Metastatic Breast Carcinoma in the Brain (tissue), 10 donors: ENCODE data around the genes TAP2, PSMB8, RING1, B3GALT4 and NUDT3.

DNA sequence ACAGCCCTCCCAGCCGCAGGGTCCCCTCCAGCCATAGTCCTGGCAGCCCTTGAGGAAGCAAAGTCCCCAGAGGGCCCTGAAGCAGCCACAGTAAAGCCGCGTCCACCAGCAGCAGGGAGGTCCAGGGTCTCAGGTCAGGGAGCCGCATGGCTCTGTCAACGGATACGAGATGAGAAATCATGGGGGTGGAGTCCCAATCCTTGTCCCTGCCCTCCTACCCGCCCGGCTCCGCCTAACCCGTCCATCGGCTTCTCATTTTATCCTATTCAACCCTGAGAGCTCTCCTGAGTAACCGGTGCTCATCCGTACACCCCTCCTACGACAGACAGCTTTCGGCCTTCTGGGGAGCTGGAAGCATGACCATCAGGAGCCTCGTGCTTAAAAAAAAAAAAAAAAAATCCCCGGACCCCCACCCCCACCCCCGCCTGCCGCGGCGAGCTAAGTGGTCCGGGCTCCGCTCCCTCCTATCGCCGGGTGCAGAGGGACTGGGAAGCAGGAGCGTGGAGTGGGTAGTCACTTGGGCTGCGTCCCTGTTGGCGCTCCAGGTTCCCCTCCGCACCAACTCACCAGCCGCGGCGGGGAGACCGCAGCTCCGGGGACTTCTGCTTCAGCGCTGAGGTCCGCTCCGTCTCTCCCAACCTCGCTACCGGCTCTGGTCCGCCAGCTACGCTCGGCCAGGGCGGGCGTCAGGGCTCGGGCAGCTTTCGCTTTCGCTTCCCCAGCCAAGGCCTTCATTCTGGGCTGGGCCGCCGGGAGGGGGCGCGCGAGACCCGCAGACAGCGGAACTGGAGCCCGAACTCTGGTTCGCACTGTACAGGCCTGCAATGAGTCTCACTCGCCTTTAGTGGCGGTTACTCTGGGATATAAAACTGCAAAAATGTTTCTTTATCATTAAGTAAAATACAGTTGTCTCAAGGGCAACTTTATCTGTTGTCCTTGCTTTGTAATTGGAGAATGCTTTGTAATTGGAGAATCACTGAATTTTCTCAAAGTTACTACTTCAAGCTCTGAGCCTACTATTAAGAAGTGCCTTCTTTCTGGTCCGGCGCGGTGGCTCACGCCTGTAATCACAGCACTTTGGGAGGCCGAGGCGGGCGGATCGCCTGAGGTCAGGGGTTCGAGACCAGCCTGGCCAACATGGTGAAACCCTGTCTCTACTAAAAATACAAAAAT is at the start of gene TAP2:
Gene TAP2 (minus strand): TSS at position 654 of the 1,173 bp plus-strand sequence.
- PRO-cap, 10 experiments: peak in 10 of 10 experiments; most common plus-strand start position 260 of the sequence (in 4); most common minus-strand start position 654 of the sequence (in 7)

GRCh38 chr6:32842083-32842282 is 1.9 kb downstream of the PSMB8 start:
- PRO-cap, 10 experiments: no peak in any of the 10 experiments

DNA sequence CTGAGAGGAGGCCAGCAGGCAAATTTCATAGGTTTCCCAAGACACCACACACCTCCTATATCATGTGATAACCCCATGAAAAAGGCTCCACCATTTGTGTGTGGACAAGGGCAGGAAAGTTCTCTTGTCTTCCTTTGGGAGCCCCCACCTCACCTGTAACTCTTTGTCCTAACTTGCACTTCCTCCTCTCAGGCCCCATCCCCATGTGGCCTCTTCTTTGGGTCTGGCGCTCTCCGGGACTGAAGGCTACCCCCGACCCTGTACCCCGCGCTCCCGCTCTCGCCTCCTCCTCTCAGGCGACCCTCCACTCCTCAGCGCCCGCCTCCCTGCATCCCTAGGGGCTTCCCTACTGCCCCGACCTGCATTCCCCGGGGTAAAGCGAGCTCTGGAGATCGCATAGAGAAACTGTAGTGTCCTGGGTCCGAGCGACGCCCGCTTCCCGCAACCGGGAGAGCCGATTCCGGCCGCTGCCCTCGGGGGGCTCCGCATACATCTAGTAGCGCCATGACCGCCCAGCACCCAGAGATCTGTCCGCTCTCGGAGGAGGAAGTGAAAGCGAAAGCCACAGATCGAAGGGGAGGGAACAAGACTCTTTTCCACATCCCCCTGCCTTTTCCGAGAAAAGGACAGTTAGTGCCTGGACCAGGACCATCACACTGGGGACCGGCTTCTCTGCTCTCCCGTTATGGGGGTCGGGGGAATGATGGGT is at the start of gene PSMB8:
Gene PSMB8 (minus strand): TSS at position 557 of the 709 bp plus-strand sequence.
- PRO-cap, 10 experiments: peak in 9 of 10 experiments; most common plus-strand start position 629 of the sequence (in 8); most common minus-strand start position 529 of the sequence (in 9)

DNA sequence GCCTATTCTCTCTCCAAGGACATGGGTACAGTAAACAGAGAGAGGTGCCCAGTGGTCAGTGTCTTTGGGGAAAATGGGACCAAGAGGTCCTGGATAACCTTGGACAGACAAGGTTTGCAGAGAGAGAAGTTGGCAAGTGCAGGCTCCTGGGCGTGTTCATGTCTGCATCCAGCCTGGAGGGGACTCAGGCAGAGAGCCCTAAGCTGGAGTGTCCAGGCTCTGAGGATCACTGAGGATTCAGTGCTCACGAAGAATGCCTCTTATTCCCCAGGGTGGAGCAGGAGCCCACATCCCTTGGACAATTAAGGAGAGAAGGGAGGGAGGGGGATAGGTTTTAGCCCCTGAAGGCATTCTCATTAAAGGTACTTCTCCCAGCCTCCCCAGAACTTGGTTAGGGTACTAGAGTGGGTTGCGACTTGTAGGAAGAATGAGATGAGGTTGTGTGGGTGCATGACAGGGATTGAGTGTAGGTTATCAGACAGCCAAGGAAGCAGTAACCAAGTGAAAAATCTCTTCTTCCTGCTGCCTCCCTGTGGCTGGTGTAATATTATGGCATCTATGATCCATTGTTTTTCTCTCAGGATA is 623 bp downstream of the HLA-DPB1 start:
- PRO-cap, 10 experiments: no peak in any of the 10 experiments

GRCh38 chr6:33208312-33209066 is at the start of gene RING1:
RING1 (plus strand) TSS chr6:33208500.
- PRO-cap, 10 experiments: peak in 10 of 10 experiments; most common plus-strand start chr6:33208500 (in 4); most common minus-strand start chr6:33208438 (in 10)

GRCh38 chr6:33276642-33277990 is at the start of gene B3GALT4:
B3GALT4 (plus strand) TSS chr6:33277123.
- PRO-cap, 10 experiments: peak in 10 of 10 experiments; most common plus-strand start chr6:33277687 (in 7); most common minus-strand start chr6:33277496 (in 6)

DNA sequence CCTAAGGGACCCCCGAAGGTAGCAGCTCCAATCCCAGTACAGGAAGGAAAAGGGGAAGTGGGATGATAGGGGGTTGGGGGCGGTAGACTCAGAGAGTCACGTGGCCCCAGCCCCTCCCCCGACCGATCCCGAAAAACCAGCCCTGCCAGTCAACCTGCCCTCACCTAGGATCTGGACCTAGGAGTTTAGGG is 1.2 kb downstream of the RGL2 start:
- PRO-cap, 10 experiments: peak in 6 of 10 experiments; most common plus-strand start position 163 of the sequence (in 5); most common minus-strand start position 90 of the sequence (in 5)

DNA sequence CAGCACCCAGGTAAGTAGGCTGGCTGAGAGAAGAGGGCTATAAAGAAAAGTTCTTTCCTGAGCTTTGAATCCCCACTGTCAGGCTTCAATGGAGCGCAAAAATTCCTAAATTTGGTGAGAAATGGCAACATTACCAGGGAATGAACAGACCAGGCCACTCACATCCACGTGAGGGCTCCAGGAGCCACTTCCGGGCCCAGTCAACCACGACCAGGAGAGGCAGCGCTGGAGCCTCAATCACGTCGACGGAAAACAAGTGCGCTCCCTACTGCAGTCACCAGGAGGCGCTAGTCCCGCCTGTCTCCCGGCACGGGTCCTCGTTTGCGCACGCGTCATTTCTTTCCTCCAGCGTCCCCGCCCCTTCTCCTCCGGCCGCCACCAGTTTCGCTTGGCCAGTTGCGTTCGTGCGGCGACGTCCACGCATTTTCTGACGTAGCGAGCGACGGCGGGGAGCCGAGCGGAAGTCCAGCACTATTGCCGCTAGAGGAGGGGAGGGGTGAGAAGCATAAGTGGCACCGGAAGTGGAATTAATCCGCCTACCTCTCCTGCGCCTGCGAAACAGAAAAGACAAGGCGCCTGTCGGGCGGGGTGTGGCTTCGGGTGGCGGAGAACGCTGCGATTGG is 382 bp upstream of the KIFC1 start:
- PRO-cap, 10 experiments: peak in 9 of 10 experiments; most common minus-strand start position 254 of the sequence (in 7)

- PRO-cap, 10 experiments: no peak in any of the 10 experiments
Measured at GRCh38 chr6:33415833-33416869, 1.8 kb downstream of the CUTA start.

DNA sequence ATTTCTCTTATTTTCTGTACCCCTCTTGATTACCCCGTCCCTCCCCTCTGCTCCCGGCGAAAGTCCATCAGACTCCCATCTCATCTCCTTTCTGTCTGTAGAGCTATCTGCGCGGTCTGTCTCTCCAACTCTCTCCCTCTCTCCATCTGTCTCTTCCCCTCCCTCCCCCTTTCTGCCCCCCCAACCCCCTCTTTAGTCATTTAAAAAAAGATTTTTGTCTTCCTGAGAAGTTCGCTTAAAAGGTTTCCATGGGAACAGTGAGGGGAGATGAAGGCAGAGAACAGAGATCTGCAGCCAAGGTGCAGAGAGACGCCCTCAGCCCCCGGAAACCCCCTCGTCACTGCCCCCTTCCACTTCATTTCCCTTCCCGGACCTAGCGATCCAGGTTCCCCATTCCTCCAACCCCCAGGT is 6.6 kb downstream of the SYNGAP1 start:
- PRO-cap, 10 experiments: no peak in any of the 10 experiments

DNA sequence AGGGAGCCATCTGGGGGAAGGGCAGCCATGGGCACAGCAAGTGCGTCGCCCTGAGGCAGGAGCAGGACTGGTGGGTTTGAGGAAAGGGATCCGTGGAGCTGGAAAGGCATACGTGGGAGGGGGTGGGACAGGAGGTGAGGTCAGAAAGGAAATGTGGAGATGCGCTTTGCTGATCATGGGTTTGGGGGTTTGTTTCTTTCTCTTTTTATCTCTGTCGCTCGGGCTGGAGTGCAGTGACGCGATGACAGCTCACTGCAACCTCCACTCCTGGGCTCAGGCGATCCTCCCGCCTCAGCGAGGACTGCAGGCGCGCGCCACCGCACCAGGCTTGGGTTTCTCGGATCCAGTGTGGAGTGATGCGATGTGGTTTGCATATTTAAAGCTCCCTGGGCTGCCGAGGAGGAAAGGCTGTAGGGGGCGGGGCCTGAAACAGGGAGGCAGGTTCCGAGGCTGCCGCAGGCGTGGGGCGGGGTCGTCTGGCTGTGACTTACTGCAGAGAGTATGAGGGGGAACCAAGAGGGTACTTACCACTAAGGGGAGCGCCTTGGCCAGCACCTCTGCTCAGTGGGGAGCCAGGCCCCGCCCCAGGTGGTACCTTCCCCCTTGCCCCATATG is 12.5 kb upstream of the BAK1 start:
- PRO-cap, 10 experiments: peak in 2 of 10 experiments; most common plus-strand start position 462 of the sequence (in 1); most common minus-strand start position 350 of the sequence (in 2)

GRCh38 chr6:33691799-33692530 is 19.5 kb downstream of the UQCC2 start:
- PRO-cap, 10 experiments: no peak in any of the 10 experiments

DNA sequence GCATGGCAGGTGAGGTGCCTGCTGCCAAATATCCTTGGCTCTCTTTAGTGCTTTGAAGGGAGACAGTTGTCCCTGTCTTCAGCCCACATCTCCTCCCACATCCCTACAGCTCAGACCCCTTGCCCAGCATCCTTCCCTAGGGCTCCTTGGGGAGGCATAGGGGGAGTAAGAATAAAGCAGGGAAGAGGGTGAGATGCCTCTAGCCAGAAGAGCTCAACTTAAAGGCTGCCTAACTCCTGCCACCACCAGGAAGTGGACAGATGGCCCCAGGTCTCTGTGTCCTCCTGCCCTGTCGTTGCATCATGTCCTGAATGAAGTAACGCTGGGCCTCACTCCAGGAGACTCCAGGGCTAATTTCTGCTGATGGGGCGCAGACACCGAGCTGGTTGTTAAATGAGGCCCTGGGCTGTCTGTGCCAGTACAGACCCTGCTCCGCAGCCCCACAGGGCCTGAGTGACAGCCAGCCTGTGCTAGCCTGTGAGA is 6.6 kb downstream of the IP6K3 start:
- PRO-cap, 10 experiments: peak in 1 of 10 experiments; most common plus-strand start position 355 of the sequence (in 1); most common minus-strand start position 254 of the sequence (in 1)

- PRO-cap, 10 experiments: no peak in any of the 10 experiments
Measured at GRCh38 chr6:33779650-33780529, 9.0 kb downstream of the LEMD2 start.

DNA sequence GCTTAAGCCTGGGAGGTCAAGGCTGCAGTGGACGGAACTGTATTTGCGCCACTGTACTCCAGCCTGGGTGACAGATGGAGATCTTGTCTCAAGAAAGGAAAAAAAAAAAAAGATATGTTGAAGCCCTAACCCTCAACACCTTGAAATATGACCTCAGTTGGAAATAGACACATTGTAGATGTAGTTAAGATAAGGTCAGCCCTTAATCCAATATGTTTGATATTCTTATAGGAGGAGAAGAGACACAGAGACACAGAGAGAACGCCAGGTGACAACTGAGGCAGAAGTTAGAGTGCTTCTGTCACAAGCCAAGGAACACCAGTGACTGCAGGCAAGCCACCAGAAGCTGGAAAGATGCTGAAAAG is 18.4 kb upstream of the HMGA1 start:
- PRO-cap, 10 experiments: peak in 7 of 10 experiments; most common plus-strand start position 259 of the sequence (in 7)

- PRO-cap, 10 experiments: no peak in any of the 10 experiments
Measured at GRCh38 chr6:34234770-34235050, 2.0 kb upstream of the HMGA1 start.

DNA sequence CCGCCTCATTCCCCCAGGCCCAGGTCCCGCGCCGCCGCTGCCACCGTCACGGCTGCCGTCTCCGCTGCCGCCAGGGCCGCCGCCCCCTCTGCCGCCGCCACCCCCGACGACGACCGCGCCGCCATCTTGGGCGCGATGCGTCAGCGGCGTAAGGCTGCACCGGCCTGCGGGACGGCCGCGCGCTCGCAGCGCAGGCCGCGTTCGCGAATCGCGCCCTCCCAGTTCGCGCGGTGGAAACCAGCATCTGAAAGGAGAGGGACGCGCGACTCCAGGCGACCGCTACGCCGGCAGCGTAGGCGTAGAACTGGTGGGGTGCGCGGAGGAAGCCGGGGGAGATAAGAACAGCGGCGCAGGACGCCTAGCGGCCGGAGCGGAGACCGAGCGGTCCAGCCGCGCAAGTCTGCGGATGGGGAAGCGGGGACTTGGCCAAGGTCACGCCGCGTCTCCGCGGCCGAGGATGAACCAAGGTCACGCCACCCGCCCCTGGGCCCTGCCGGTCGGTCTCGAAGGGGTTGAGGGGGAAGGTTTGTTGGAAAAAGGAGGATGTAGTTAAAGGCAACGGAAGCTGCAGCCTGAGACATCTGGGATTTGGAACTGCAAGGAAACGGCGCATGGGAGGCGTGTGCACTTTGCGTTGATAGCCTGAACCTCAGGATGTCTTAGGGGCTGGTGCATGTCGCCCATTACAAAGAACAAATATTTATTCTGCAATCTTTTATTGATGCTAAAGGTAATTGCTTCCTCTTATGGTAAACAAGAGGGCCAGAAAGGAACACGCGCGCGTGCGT is at the start of gene NUDT3:
Gene NUDT3 (minus strand): TSS at position 150 of the 788 bp plus-strand sequence.
- PRO-cap, 10 experiments: peak in 10 of 10 experiments; most common plus-strand start position 243 of the sequence (in 4); most common minus-strand start position 128 of the sequence (in 7)

DNA sequence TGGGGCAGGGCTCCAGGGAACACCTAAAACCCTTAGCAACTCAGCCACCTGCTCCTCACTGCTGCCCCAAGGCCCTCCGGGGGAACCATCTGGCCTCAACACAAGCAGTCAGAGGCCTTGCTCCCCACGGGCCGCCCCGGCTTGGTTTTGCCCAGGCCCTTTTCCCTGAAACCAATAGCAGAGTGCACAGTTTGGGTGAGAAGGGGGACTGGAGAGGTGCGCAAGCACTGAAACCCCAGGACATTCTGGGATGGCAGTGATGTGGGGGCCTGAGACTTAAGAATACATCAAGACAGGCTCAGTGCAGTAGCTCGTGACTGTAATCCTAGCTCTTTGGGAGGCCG is 10.8 kb downstream of the SPDEF start:
- PRO-cap, 10 experiments: peak in 3 of 10 experiments; most common plus-strand start position 189 of the sequence (in 3)

- PRO-cap, 10 experiments: no peak in any of the 10 experiments
Measured at GRCh38 chr6:34588646-34589761, 32.9 kb upstream of the SPDEF start.

- PRO-cap, 10 experiments: no peak in any of the 10 experiments
Measured at GRCh38 chr6:34601651-34602202, 45.6 kb upstream of the SPDEF start.